Metastatic Breast Carcinoma in the Ovary (tissue), 3 donors: ENCODE measurements around a stretch of chr2.

DNA sequence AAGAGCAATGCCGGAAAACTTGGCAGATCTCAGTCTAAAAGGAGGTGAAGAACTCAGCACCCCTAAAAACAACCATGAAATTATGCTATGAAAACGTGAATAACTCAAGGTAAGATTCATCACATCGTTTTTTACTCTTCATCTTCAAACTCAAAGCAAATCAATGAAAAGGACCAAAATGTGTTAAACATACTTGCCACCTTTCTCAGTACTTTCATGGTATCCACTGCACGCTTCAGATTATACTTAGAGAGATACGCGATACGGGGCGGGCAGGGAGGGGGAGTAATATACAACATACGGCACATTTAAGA is 1.0 kb downstream of the SLC35F5 start:
- PRO-cap, 3 experiments = no peak in any of the 3 experiments

DNA sequence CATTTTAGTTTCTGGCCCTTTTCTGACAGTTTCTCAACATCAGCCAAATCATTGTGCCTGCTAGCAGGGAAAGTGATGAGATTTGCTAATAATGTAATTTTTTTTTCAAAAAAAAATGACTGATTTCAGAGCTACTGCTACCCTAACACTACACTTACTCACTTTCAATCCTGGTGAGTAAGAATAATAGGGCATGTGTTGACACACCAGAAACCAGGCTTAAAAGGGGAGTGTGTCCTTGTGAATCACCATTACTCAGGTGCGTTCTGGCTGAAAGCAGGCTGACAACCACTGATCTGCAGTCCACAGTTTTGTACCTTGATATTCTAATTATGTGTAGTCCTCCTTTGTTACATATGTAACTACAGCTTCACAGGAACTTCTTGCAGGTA is 40.9 kb upstream of the ACTR3 start:
- PRO-cap, 3 experiments = no peak in any of the 3 experiments

GRCh38 chr2:113876592-113877336 is 13.1 kb upstream of the ACTR3 start:
- PRO-cap, 3 experiments = no peak in any of the 3 experiments

DNA sequence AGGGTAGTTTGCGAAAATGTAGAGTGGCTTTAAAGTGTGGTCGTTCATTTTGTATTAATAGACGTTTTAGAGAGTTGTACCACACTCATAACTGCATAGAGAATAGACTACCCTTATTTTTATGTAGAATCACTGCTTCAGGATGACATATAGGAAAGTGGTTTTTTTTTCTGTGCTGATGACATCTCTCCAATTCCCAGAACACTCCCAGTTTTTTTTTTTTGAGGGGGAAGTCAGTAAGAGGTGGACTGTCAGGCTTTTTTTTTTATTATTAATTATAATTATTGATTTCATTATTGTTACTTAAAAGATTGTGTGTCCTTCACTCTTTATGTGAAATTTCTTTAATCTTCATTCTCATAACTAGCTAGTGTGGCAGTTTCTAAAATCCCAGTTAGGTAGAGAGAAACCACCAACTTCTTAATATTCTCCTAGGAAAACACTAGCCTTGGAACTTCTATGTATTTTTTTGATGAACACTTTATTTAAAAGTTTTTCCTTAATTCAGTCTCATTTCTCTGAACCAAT is 1.5 kb downstream of the ACTR3 start:
- PRO-cap, 3 experiments = no peak in any of the 3 experiments

GRCh38 chr2:113896531-113897111 is 6.7 kb downstream of the ACTR3 start:
- PRO-cap, 3 experiments = no peak in any of the 3 experiments

DNA sequence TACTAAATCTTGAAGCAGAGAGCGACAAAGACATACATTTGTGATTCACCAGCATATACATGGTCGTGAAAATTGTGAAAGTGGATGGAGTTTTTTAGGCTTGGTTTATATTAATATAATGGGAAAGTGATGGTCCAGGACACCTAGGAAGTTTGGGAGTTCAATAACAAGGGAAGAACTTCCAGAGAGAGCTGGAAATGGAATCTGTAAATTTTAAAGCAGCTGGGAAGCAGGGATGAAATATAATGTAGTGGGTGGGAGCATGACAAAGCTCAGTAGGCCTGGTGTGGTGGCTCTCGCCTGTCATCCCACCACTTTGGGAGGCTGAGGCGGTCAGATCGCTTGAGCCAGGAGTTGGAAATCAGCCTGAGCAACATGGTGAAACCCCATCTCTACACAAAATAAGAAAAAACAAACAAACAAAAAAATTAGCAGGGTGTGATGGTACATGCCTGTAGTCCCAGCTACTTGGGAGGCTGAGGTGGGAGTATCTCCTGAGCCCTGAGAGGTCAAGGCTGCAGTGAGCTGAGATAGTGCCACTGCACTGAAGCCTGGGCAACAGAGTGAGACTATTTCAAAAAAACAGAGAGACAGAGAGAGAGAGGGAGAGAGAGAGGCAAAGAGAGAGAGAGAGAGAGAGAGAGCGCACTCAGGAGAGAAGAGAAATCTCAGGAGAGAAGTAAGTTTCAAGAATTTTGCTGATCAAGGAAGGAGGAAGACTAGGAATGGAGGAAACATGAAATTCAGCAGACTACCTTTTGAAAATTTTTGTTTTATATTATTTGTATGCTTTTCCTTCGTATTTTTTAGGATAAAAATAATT is 745.2 kb downstream of the DPP10 start:
- PRO-cap, 3 experiments = no peak in any of the 3 experiments

GRCh38 chr2:117012272-117012562 is 802.3 kb upstream of the DDX18 start:
- PRO-cap, 3 experiments = peak in 1 of 3 experiments; most common plus-strand start chr2:117012447 (in 1)

DNA sequence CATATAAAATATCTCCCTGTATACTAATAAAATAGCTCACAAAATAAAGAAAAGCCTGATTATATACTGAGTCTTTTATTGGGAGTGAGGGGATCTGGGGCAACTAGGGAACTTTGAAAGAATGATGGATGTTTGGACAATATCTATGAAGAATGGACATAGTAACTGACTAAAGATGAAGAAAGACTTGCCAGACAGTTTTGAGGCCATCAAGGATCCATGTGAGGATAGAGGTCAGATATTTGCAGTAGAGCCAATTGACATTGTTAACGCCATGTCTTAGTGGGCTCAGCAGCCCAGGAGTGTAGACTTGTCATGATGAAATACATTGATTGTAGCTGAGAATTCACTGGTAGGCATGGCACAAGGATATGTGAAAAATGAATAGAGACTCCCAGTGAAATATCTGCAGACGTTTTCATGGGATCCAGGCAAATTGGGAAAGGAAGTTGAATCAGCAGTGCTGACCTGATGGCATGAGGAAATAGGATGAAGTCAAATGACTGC is 24.3 kb downstream of the INSIG2 start:
- PRO-cap, 3 experiments = no peak in any of the 3 experiments

DNA sequence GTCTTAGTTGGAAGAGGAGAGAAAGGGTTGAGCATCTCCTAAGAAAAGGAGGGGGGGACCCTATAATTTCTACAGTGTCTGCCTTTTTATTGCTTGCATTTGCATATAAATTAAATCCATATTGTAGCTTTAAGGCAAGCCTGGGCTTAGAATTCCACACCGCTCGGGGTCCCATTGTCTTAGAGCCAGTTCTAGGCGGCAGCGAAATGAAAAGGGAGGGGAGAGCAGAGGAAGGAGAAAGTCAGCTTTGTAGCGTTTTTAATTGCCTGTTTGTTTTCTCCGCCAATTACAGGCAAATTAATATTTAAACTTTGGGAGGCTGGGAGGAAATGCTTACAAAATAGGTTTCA is 39.4 kb downstream of the EN1 start:
- PRO-cap, 3 experiments = no peak in any of the 3 experiments

DNA sequence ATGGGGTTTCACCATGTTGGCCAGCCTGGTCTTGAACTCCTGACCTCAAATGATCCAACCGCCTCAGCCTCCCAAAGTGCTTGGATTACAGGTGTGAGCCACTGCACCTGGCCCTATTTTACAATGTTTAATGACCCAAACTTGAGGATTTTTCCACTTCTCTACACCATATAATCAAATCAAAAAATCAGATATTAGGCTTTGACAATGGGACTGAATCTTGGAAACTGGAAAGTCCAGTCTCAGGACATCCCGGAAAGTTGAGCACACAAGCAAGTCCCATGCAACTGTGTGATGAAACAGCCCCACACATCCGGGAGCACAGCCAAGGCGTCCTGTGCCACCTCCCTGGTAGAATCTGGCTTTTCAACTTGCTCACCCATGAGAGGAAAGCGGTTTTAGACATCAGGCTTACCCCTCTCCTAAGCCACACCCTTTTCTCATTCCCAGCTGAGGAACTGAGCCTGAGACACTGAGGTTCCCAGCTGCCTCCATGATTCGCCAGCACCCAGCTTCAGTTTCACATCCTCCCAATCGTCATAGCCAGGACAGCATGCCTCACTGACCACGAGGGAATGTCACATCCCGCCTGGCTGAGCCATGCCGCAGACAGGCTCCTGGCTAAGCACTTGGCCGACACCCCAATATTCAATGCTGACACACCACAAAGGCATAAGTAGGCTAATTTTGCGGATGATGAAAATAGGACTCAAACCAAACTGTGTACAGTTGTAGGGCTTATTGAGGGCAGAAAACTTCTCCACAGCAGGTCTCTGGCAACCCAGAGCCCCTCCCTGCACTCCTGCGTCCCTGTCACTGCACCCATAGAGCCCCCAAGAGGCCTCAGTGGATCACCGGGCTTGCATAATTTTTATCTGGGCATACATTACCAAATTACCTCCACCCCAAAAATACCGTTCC is 60.3 kb downstream of the STEAP3 start:
- PRO-cap, 3 experiments = peak in 3 of 3 experiments; most common plus-strand start position 443 of the sequence (in 3); most common minus-strand start position 339 of the sequence (in 1)

GRCh38 chr2:119365643-119366119 is 953 bp downstream of the C2orf76 start:
- PRO-cap, 3 experiments = peak in 1 of 3 experiments; most common minus-strand start chr2:119366013 (in 1)

- PRO-cap, 3 experiments = no peak in any of the 3 experiments
Observed at GRCh38 chr2:119485267-119486239, 38.7 kb downstream of the SCTR start.

DNA sequence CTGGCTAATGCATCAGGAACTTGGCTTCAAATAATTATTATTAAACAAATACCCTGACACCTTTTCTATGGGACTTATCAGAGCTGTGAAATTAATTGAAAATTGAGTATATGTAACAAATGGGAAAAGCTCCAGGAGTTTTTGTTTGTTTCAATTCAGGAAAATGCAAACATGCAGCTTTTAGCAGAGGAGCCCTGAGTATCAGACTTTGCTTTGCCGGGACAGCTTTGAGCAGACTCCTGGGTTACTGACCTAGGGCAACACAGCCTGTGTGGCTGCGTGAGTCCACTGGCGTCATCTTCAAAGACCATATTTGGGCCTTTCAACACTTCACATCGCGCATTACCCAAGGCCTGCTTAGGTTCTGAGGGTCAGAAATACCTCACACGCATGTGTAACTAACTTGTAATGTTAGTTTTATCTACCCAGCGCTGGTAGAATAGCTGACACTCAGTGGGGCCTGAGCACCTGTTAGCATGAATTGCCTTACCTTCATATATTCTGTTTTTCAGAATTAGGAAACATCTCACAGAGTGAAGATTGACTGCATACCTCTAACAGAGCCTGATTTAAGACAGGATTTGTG is 35.5 kb downstream of the CFAP221 start:
- PRO-cap, 3 experiments = no peak in any of the 3 experiments

- PRO-cap, 3 experiments = peak in 1 of 3 experiments; most common plus-strand start chr2:120177164 (in 1); most common minus-strand start chr2:120177018 (in 1)
Observed at GRCh38 chr2:120176675-120177805, 46.2 kb downstream of the TMEM185B start.

GRCh38 chr2:120227249-120228126 is 4.3 kb upstream of the TMEM185B start:
- PRO-cap, 3 experiments = no peak in any of the 3 experiments

DNA sequence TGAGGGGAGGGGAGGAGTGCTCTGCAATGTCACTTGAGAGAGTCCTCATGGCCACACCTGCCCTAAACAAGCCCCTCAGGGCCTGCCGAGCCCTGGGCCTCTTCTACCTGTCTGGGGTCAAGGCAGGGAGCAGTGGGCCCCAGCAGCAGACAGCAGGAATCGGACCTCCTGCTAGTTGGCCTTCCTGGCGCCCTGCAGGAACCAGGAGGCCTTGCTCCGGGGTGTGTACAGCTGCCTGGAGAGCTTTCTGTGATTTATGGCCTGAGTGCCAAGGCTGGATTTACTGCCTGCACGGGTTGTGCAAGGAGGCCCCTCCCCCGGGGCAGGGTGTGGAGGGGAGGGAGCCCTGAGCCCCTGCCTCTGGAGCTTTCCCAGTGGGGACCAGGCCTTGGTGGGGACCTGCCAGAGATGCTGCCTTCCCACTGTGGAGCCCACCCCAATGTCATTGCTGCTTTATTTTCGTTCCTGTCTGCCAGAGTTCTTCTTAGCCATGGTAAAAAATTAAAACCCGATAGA is 7.2 kb upstream of the RALB start:
- PRO-cap, 3 experiments = no peak in any of the 3 experiments

GRCh38 chr2:120251959-120252243 is 751 bp upstream of the RALB start:
- PRO-cap, 3 experiments = no peak in any of the 3 experiments

- PRO-cap, 3 experiments = no peak in any of the 3 experiments
Observed at GRCh38 chr2:120254104-120254584, 1.5 kb downstream of the RALB start.

DNA sequence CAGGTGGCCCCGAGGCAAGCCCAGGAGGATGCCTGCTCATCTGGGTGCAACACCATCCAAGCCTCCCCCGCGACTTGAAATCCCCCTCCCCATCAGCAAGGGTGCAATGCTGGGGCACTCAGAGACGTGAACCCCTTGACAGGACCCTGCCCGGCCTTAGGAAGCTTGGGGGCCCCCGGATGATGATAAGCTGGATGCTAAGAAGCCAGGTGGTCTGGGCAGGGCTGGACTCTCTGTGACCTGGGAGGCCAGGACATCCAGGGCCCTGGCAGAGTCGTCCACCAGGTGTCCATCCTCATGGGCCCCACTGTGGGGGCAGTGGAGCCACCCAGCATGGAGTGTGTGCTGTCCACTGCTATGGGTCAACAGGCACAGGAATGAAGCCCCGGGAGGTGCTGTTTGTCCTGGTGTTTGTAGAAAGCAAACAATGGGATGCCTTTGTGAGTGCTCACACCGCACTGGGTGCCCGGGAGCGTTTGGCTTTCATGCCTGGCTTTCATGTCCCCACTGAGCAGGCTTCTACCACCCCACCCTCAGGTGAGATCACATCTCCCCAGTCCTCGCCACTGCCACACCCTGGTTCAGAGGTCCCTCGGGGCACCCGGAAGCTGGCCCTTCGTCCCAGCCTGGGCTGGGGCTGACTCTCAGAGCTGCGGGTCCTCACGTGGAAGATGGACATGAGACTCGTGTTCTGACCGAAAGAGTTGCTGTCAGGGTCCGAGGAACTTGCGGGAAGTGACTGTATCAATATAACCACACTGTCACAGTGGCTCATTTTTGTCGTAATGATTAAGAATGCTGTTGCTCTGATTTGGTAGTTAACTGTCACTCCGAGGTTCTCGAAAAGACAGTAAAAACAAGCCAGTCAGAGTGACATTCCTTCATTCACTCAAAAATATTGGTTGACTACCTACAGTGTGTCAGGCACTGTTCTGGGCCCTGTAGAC is 53.2 kb downstream of the INHBB start:
- PRO-cap, 3 experiments = no peak in any of the 3 experiments

DNA sequence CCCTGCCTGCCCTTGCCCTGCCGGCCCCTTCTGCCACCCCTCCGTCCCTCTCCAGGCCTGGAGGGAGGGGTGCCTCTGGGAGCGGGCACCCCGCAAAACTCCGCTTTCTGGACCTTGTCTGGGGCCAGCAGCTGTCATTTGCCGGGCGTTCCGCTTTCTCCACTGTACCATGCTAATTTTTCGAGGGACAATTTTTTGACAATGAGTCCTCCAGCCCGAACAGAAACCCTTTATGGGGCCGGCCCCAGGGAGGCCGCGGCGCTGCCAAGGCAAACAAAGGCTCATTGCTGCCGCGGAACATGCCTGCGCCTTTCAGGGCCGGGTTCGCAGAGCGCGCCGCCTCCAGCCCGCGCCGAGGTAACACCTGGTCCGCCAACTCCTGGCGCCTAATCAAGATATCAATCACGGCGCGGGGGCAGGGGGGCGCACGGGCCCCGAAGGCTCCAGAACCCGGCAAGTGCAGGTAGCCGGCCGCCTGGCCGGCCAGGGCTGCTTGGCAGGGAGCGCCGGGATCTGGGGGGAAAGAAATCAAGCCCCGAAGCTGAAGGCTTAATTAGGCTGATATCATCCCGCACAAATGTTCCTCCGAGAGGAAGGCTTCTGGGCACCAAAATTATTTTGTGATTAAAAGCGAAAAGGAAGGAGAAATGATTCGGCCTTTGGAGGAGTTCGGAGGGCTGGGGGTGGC is 96.1 kb downstream of the INHBB start:
- PRO-cap, 3 experiments = peak in 2 of 3 experiments; most common plus-strand start position 315 of the sequence (in 2)